ENCODE measurements around a stretch of chr10.

- RAMPAGE, long total RNA: no peak
- RRBS, 2 experiments: no CpG with 5 or more reads among the region's 8 CpGs
CAGE:
- cytosol, long polyA minus RNA: no peak
- cytosol, long polyA plus RNA: no peak
- long polyA plus RNA: no peak
- nucleolus, long total RNA: no peak
- nucleus, long polyA plus RNA: no peak
- nucleus, long total RNA: no peak
Observed at GRCh38 chr10:42431559-42431868, 206.9 kb downstream of the ZNF33B start.

- RAMPAGE, long total RNA: no peak
- RRBS, 2 experiments: no CpG with 5 or more reads among the region's 6 CpGs
CAGE:
- cytosol, long polyA minus RNA: no peak
- cytosol, long polyA plus RNA: no peak
- long polyA plus RNA: no peak
- nucleolus, long total RNA: no peak
- nucleus, long polyA plus RNA: no peak
- nucleus, long total RNA: no peak
Observed at GRCh38 chr10:42644902-42645505, 6.6 kb upstream of the ZNF33B start.

DNA sequence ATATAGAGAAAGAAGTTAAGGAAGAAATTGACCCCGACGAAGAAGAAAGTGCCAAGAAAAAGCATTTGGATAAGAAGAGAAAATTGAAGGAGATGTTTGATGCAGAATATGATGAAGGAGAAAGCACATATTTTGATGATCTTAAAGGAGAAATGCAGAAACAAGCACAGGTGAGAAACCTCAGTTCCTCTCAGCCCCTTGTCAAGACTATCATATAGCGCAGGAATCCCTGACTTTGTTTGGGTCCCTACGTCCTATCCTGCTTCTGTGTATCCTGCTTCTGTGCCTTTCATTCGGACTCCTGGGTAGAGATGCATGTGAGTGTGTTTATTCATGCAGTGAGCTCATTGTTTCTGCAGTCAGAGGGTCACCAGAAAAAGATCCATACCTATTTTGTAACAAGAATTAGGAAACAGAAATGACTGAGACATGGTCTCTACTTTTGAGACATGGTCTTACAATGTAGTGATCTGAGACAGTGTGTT, 34.8 kb downstream of the BMS1 start:
- RAMPAGE, long total RNA: no peak
- RRBS, 2 experiments: no CpG with 5 or more reads among the region's 5 CpGs
CAGE:
- cytosol, long polyA minus RNA: no peak
- cytosol, long polyA plus RNA: no peak
- long polyA plus RNA: no peak
- nucleolus, long total RNA: no peak
- nucleus, long polyA plus RNA: no peak
- nucleus, long total RNA: no peak

GRCh38 chr10:42951461-42952286, 125.2 kb upstream of the RET start:
- RAMPAGE, long total RNA: no peak
- RRBS, 2 experiments: 78 to 86% methylated on average over 4 of the region's 42 CpGs
CAGE:
- cytosol, long polyA minus RNA: no peak
- cytosol, long polyA plus RNA: no peak
- long polyA plus RNA: no peak
- nucleolus, long total RNA: no peak
- nucleus, long polyA plus RNA: no peak
- nucleus, long total RNA: no peak

GRCh38 chr10:42952287-42952698, 124.6 kb upstream of the RET start:
- RAMPAGE, long total RNA: no peak
- RRBS, 2 experiments: no CpG with 5 or more reads among the region's 13 CpGs
CAGE:
- cytosol, long polyA minus RNA: no peak
- cytosol, long polyA plus RNA: no peak
- long polyA plus RNA: no peak
- nucleolus, long total RNA: no peak
- nucleus, long polyA plus RNA: no peak
- nucleus, long total RNA: no peak

GRCh38 chr10:43287311-43287870, 20.5 kb upstream of the RASGEF1A start:
- RAMPAGE, long total RNA: no peak
- RRBS, 2 experiments: no CpG with 5 or more reads among the region's 5 CpGs
CAGE:
- cytosol, long polyA minus RNA: no peak
- cytosol, long polyA plus RNA: no peak
- long polyA plus RNA: no peak
- nucleolus, long total RNA: no peak
- nucleus, long polyA plus RNA: no peak
- nucleus, long total RNA: no peak

DNA sequence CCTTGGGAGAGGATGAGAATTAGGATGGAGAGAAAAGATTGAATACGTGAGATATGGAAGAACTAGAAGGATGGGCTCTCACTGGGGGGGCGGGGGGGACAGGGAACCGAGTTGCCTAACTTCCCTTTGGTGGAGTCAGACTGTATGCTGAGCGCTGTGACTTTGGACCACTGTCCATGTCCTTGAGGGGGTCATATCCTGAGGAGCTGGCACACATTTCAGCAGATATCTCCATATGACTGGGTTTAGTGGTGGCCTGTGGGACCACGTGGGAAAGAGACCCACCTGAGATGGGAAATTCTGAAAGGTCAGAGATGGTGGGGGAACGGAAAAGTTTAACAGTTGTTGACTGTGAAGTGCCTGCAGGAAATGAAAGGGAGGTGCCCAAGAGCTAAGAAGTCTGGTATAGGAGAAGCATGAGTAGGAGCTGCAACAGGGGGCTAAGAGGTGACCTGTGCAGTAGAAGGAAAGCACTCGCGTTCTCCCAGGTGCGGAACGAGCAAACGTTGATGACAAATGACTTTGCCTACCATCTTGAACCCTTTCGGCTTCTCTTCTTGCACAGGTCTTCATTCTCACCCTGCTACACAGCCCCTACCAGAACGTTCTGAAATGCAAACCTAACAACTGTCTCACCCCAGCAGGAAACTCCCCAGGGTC, 9.9 kb upstream of the FXYD4 start:
- RAMPAGE, long total RNA: no peak
- RRBS, 2 experiments: no CpG with 5 or more reads among the region's 13 CpGs
CAGE:
- cytosol, long polyA minus RNA: no peak
- cytosol, long polyA plus RNA: no peak
- long polyA plus RNA: no peak
- nucleolus, long total RNA: no peak
- nucleus, long polyA plus RNA: no peak
- nucleus, long total RNA: no peak

- RAMPAGE, long total RNA: no peak
- RRBS, 2 experiments: no CpG with 5 or more reads among the region's 10 CpGs
CAGE:
- cytosol, long polyA minus RNA: no peak
- cytosol, long polyA plus RNA: no peak
- long polyA plus RNA: no peak
- nucleolus, long total RNA: no peak
- nucleus, long polyA plus RNA: no peak
- nucleus, long total RNA: no peak
Observed at GRCh38 chr10:43377181-43377713, 5.8 kb downstream of the FXYD4 start.

DNA sequence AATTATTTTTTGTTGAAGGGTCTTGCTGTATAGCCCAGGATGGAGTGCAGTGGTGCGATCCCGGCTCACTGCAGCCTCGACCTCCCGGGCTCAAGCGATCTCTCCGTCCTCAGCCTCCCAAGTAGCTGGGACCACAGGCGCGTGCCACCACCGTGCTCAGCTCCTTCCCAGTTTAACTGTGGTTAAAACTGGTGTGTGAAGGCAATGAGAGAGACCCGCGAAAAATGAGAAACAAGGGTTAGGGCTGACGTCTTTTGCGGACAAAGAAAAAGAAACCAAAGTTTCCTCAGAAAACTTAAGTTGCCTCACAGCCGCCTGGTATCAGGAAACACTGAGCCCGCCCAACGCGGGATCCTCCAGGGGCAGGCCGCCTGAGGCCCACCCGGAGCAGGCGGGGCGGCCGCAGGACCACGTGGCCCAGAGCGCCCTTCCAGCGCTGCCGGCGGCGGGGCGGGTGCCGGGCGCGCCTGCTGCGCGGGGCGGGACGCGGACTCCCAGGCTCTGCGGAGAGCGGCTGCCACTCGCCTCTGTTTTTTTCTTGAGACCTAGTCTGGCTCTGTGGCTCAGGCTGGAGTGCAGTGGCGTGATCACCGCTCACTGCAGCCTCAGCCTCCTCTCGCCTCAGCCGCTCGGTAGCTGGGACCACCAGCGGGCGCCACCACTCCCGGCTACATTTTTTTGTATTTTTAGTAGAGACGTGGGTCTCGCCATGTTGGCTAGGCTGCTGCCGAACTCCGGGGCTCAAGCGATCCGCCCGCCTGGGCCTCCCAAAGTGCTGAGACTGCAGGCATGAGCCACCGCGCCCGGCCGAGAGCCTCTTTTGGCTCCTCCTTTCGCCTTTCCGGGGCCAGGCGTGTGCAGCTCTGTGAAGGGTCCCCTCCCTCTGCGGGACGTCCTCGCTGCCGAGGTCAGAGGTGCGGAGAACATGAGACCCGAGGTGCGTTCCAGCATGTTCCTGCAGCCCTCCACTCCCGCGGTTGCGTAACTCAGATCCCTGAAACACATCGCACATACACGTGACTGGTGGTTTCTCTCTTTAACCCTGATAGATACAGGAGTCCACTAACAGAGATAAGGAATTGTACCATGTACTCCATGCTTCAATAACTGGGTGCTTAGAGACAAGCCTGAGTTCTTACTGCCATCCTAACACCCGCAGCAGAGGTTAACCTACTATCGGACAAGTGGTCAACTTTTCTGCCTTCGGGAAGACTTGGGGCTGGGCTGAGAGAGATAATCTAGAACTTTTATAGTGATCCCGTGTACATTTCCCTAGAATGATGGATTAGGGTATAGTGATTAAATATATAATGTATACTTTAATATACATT, 11.6 kb upstream of the HNRNPF start:
- RAMPAGE, long total RNA: no peak
- RRBS, 2 experiments: 1 to 3% methylated on average over 11 of the region's 78 CpGs
CAGE:
- cytosol, long polyA minus RNA: no peak
- cytosol, long polyA plus RNA: no peak
- long polyA plus RNA: no peak
- nucleolus, long total RNA: no peak
- nucleus, long polyA plus RNA: no peak
- nucleus, long total RNA: no peak

GRCh38 chr10:43607038-43607289, 726 bp downstream of the ZNF485 start:
- RAMPAGE, long total RNA: no peak
- RRBS, 2 experiments: no CpG with 5 or more reads among the region's 8 CpGs
CAGE:
- cytosol, long polyA minus RNA: no peak
- cytosol, long polyA plus RNA: no peak
- long polyA plus RNA: no peak
- nucleolus, long total RNA: no peak
- nucleus, long polyA plus RNA: no peak
- nucleus, long total RNA: no peak

DNA sequence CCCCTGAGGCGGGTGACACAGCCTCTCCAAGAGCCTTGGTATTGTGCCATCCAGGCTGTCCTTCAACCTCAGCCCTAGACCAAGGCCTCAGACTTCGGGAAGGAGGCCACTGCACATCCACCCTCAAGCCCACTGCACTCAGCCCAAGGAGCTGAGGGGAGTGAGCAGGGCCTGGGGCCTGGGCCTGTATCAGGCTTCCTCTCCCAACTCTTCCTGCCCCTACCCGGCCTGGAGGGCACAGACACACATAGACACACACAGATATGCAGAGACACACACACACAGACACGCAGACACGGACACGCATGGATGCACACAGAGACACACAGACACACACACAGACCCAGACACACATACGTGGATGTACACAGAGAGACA, 19.7 kb upstream of the ZNF32 start:
- RAMPAGE, long total RNA: no peak
- RRBS, 2 experiments: no CpG with 5 or more reads among the region's 7 CpGs
CAGE:
- cytosol, long polyA minus RNA: no peak
- cytosol, long polyA plus RNA: no peak
- long polyA plus RNA: no peak
- nucleolus, long total RNA: no peak
- nucleus, long polyA plus RNA: no peak
- nucleus, long total RNA: no peak

- RAMPAGE, long total RNA: no peak
- RRBS, 2 experiments: no CpG with 5 or more reads among the region's 36 CpGs
CAGE:
- cytosol, long polyA minus RNA: no peak
- cytosol, long polyA plus RNA: no peak
- long polyA plus RNA: no peak
- nucleolus, long total RNA: no peak
- nucleus, long polyA plus RNA: no peak
- nucleus, long total RNA: no peak
Observed at GRCh38 chr10:44292176-44293010, 92.5 kb downstream of the CXCL12 start.

- RAMPAGE, long total RNA: no peak
- RRBS, 2 experiments: 3 to 8% methylated on average over 6 of the region's 76 CpGs
CAGE:
- cytosol, long polyA minus RNA: no peak
- cytosol, long polyA plus RNA: no peak
- long polyA plus RNA: no peak
- nucleolus, long total RNA: no peak
- nucleus, long polyA plus RNA: no peak
- nucleus, long total RNA: no peak
Observed at GRCh38 chr10:44310482-44311759, 74.0 kb downstream of the CXCL12 start.

GRCh38 chr10:44383422-44384430, 1.2 kb downstream of the CXCL12 start:
- RAMPAGE, long total RNA: no peak
- RRBS, 2 experiments: no CpG with 5 or more reads among the region's 58 CpGs
CAGE:
- cytosol, long polyA minus RNA: no peak
- cytosol, long polyA plus RNA: no peak
- long polyA plus RNA: no peak
- nucleolus, long total RNA: no peak
- nucleus, long polyA plus RNA: no peak
- nucleus, long total RNA: no peak

DNA sequence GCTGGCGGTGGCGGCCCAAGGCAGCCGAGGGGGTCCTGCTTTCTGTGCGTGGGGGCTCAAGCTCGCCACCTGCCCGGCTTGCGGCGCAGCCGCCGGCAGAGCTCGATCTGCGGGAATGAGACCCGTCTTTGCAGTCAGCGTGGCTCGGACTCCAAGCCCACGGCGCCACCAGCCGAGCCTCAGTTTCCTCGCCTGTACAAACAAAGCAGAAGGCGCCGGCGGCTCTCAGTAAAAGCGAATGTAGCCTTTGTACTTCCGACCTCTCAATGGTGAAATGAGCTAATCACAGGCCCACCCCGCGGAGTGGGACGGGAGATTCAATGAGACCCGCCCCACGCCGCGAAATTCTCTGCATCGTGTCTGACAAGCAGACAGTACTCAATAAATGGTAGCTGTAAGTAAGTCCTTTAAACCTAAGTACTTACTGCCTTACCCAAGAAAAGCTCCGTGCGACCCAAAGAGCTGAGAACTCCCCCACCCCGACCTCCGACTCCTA, 694 bp upstream of the CXCL12 start:
- RAMPAGE, long total RNA: no peak
- RRBS, 2 experiments: 14 to 22% methylated on average over 3 to 5 of the region's 36 CpGs
CAGE:
- cytosol, long polyA minus RNA: no peak
- cytosol, long polyA plus RNA: no peak
- long polyA plus RNA: no peak
- nucleolus, long total RNA: no peak
- nucleus, long polyA plus RNA: no peak
- nucleus, long total RNA: no peak

DNA sequence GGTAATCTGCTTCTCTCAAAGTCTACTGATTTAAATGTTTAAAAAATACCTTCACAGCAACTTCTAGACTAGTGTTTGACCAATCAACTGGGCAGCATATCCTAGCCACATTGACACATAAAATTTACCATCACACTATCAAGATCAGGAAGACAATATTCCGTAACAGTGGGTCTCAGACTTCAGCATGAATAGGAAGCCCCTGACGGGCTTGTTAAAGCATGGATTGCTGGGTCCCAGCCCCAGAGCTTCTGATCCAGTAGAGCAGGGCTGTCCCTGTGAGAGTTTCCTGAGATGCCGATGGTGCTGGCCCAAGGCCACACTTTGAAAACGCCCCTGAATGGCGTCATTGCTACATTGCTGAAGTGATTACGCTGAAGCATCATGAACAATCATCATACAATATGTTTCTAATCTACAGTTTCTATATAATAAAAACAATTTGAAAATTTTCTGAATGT, 38.1 kb upstream of the TMEM72 start:
- RAMPAGE, long total RNA: no peak
- RRBS, 2 experiments: no CpG with 5 or more reads among the region's 6 CpGs
CAGE:
- cytosol, long polyA minus RNA: no peak
- cytosol, long polyA plus RNA: no peak
- long polyA plus RNA: no peak
- nucleolus, long total RNA: no peak
- nucleus, long polyA plus RNA: no peak
- nucleus, long total RNA: no peak

DNA sequence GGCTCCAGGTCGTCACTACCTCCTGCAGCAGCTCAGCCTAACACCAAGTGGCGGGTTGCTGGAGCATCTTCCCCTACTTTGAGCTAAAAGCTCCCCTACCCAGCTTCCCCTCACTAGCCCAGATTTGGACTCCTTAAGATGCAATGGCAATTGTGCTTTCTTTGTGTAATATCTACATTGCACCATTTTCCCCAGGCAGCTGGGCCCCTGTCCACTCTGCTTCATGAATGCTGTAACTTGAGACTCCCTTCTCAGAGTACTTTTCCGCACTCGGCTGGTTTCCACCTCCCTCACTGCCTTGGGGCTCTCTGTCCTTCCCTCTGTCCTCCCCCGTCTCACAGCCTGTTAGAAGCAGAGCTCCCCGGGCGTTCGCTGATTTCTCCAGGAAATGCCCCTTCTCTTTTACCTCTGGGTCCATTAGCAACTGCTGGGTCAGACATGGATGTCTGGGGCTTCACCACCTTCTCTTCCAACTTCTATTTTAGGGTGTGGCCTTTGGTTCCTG, 3.1 kb upstream of the TMEM72 start:
- RAMPAGE, long total RNA: no peak
- RRBS, 2 experiments: no CpG with 5 or more reads among the region's 8 CpGs
CAGE:
- cytosol, long polyA minus RNA: no peak
- cytosol, long polyA plus RNA: no peak
- long polyA plus RNA: no peak
- nucleolus, long total RNA: no peak
- nucleus, long polyA plus RNA: no peak
- nucleus, long total RNA: no peak

DNA sequence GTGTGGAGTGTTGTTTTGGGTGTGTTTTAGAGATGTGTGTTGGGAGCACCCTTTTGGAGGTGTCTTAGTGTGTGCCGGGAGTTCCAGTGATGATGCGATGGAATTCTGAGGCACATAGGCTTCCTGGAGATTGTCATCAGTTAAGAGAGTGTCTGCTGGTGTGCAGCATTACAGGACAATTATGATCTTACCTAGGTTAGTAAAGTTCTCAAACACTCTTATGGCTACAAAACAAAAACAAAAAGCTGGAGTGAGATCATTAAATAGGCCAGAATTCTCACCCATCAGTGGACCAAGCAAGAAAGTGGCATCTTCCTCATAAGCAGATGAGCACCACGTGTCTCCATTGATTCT, 22.6 kb upstream of the RASSF4 start:
- RAMPAGE, long total RNA: no peak
- RRBS, 2 experiments: no CpG with 5 or more reads among the region's 3 CpGs
CAGE:
- cytosol, long polyA minus RNA: no peak
- cytosol, long polyA plus RNA: no peak
- long polyA plus RNA: no peak
- nucleolus, long total RNA: no peak
- nucleus, long polyA plus RNA: no peak
- nucleus, long total RNA: no peak

DNA sequence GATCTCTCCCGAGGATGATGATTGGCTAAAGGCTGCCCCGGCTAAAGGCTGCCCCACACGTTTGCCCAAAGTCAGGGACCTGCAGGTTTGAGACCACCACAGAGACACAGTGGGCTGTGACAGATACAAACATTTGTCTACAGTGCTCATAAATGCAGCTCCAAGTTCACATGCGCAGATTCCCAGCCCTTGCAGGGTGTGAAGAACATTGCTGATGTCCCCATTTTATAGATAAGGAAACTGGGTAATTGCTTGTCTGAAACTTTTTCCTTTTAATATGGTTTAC, 2.7 kb downstream of the DEPP1 start:
- RAMPAGE, long total RNA: no peak
- RRBS, 2 experiments: 27 to 71% methylated on average over 2 of the region's 4 CpGs
CAGE:
- cytosol, long polyA minus RNA: no peak
- cytosol, long polyA plus RNA: no peak
- long polyA plus RNA: no peak
- nucleolus, long total RNA: no peak
- nucleus, long polyA plus RNA: no peak
- nucleus, long total RNA: no peak

DNA sequence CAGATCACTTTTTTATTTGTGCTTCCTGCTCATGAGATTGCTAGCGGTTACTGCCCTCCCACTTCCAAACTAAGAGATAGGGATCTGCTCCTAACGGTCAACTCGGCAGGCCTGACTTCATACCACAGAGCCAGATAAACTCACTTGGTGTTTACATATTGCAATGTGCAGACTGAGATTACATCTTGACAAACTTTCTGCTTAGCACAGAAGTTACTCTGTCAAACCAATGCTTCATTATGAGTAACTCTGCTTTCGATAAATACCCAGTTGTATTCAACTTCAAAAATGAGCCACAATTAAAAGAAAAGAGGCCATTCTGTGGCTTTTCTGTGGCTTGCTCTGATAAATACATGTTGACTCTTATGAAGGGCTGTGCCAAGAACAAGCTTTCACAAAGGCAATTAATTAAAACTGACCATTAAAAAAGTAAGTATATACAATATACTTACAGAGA, 64.5 kb downstream of the MARCHF8 start:
- RAMPAGE, long total RNA: no peak
- RRBS, 2 experiments: no CpG with 5 or more reads among the region's 4 CpGs
CAGE:
- cytosol, long polyA minus RNA: no peak
- cytosol, long polyA plus RNA: no peak
- long polyA plus RNA: no peak
- nucleolus, long total RNA: no peak
- nucleus, long polyA plus RNA: no peak
- nucleus, long total RNA: no peak

Measured in GM12878 (cell line).